Measurements from ENCODE around the gene TSHZ3.

GRCh38 chr19:30224431-30225267 lies 147.5 kb upstream of the ZNF536 start:
CAGE:
- cytosol, long polyA minus RNA: no peak
- cytosol, long polyA plus RNA: no peak
- long polyA plus RNA: no peak
- nucleus, long polyA minus RNA: no peak
- nucleus, long polyA plus RNA: no peak

DNA sequence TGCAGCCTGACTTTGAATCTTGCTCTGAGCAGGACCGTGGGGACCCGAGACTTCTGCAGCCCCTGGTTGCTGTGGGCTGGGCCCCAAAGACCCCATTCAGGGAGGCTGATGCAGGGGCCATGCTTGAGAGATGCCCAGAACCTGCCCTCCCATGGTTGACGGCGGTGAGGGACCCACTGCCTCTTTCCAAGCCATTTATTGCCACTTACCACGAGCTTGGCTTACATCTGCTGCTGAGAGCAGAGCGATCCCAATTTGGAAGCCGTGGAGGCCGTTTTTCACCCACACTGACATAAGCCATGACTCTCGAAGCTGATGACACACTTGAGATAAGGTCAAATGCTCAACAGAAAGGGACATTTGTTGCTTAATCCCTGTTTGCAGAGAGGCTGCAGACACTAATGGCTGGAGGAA lies 15.1 kb downstream of the ZNF536 start:
CAGE:
- cytosol, long polyA minus RNA: no peak
- cytosol, long polyA plus RNA: no peak
- long polyA plus RNA: no peak
- nucleus, long polyA minus RNA: no peak
- nucleus, long polyA plus RNA: no peak

GRCh38 chr19:30924706-30925066 lies 424.6 kb downstream of the TSHZ3 start:
CAGE:
- cytosol, long polyA minus RNA: no peak
- cytosol, long polyA plus RNA: no peak
- long polyA plus RNA: no peak
- nucleus, long polyA minus RNA: no peak
- nucleus, long polyA plus RNA: no peak

CAGE:
- cytosol, long polyA minus RNA: start-site peak on the minus strand at chr19:31349230-31349237, 5 reads
- cytosol, long polyA plus RNA: no peak
- long polyA plus RNA: start-site peak on the minus strand at chr19:31349219-31349722, 24 and 11 reads in 2 replicates
- nucleus, long polyA minus RNA: start-site peak on the minus strand at chr19:31349115-31349237, 7 reads; start-site peak on the minus strand at chr19:31349337-31349432, 5 reads
- nucleus, long polyA plus RNA: no peak
Measured at GRCh38 chr19:31349093-31349921, at the start of gene TSHZ3. Gene TSHZ3 (minus strand): TSS chr19:31349436.

DNA sequence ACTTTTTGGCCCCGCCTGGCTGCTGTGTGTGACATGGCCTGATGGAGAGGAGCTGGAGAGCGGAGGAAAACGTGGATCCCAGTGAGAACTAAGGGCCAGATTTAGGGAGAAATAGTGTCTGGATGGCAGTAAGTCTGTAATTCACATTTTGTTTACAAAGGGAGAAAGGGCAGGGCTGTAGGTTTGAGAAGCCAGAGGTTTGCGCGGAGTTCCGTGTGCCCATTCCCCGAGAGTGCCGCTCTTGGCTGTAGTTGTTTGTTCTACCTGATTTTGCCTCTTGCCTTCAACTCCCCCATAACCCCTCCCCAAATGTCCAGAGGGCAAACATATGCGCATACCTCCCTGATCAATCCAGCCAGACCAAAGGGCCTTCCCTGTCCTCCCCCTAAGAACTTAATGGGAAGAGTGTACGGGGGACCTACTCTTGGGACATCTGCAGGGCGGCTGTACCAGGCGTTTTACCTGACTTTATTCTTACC lies 3.3 kb upstream of the TSHZ3 start:
CAGE:
- cytosol, long polyA minus RNA: no peak
- cytosol, long polyA plus RNA: no peak
- long polyA plus RNA: no peak
- nucleus, long polyA minus RNA: no peak
- nucleus, long polyA plus RNA: no peak

GRCh38 chr19:31968771-31969412 lies 376.5 kb upstream of the ZNF507 start:
CAGE:
- cytosol, long polyA minus RNA: no peak
- cytosol, long polyA plus RNA: no peak
- long polyA plus RNA: no peak
- nucleus, long polyA minus RNA: no peak
- nucleus, long polyA plus RNA: no peak

GRCh38 chr19:32318800-32319383 lies 26.5 kb upstream of the ZNF507 start:
CAGE:
- cytosol, long polyA minus RNA: no peak
- cytosol, long polyA plus RNA: no peak
- long polyA plus RNA: no peak
- nucleus, long polyA minus RNA: no peak
- nucleus, long polyA plus RNA: no peak

GRCh38 chr19:32382647-32383765 lies 22.6 kb upstream of the DPY19L3 start:
CAGE:
- cytosol, long polyA minus RNA: no peak
- cytosol, long polyA plus RNA: no peak
- long polyA plus RNA: no peak
- nucleus, long polyA minus RNA: no peak
- nucleus, long polyA plus RNA: no peak

DNA sequence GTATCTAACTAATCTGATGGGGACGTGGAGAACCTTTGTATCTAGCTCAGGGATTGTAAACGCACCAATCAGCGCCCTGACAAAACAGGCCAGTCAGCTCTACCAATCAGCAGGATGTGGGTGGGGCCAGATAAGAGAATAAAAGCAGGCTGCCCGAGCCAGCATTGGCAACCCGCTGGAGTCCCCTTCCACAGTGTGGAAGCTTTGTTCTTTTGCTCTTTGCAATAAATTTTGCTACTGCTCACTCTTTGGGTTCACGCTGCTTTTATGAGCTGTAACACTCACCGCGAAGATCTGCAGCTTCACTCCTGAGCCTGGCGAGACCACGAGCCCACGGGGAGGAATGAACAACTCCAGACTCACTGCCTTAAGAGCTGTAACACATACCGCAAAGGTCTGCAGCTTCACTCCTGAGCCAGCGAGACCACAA lies 8.4 kb upstream of the PDCD5 start:
CAGE:
- cytosol, long polyA minus RNA: no peak
- cytosol, long polyA plus RNA: no peak
- long polyA plus RNA: no peak
- nucleus, long polyA minus RNA: no peak
- nucleus, long polyA plus RNA: no peak

GRCh38 chr19:32649904-32650157 lies 25.1 kb downstream of the ANKRD27 start:
CAGE:
- cytosol, long polyA minus RNA: no peak
- cytosol, long polyA plus RNA: no peak
- long polyA plus RNA: no peak
- nucleus, long polyA minus RNA: no peak
- nucleus, long polyA plus RNA: no peak

DNA sequence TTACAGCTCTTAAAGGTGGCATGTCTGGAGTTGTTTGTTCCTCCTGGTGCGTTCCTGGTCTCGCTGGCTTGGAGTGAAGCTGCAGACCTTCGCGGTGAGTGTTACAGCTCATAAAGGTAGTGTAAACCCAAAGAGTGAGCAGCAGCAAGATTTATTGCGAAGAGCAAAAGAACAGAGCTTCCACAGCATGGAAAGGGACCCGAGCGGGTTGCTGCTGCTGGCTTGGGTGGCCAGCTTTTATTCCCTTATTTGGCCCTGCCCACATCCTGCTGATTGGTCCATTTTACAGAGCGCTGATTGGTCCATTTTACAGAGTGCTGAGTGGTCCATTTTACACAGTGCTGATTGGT lies 8.3 kb downstream of the NUDT19 start:
CAGE:
- cytosol, long polyA minus RNA: no peak
- cytosol, long polyA plus RNA: no peak
- long polyA plus RNA: no peak
- nucleus, long polyA minus RNA: no peak
- nucleus, long polyA plus RNA: no peak

CAGE:
- cytosol, long polyA minus RNA: no peak
- cytosol, long polyA plus RNA: no peak
- long polyA plus RNA: no peak
- nucleus, long polyA minus RNA: no peak
- nucleus, long polyA plus RNA: no peak
Measured at GRCh38 chr19:32787284-32787952, 67.9 kb downstream of the TDRD12 start.

CAGE:
- cytosol, long polyA minus RNA: no peak
- cytosol, long polyA plus RNA: no peak
- long polyA plus RNA: no peak
- nucleus, long polyA minus RNA: no peak
- nucleus, long polyA plus RNA: no peak
Measured at GRCh38 chr19:33039055-33039206, 25.8 kb downstream of the RHPN2 start.

DNA sequence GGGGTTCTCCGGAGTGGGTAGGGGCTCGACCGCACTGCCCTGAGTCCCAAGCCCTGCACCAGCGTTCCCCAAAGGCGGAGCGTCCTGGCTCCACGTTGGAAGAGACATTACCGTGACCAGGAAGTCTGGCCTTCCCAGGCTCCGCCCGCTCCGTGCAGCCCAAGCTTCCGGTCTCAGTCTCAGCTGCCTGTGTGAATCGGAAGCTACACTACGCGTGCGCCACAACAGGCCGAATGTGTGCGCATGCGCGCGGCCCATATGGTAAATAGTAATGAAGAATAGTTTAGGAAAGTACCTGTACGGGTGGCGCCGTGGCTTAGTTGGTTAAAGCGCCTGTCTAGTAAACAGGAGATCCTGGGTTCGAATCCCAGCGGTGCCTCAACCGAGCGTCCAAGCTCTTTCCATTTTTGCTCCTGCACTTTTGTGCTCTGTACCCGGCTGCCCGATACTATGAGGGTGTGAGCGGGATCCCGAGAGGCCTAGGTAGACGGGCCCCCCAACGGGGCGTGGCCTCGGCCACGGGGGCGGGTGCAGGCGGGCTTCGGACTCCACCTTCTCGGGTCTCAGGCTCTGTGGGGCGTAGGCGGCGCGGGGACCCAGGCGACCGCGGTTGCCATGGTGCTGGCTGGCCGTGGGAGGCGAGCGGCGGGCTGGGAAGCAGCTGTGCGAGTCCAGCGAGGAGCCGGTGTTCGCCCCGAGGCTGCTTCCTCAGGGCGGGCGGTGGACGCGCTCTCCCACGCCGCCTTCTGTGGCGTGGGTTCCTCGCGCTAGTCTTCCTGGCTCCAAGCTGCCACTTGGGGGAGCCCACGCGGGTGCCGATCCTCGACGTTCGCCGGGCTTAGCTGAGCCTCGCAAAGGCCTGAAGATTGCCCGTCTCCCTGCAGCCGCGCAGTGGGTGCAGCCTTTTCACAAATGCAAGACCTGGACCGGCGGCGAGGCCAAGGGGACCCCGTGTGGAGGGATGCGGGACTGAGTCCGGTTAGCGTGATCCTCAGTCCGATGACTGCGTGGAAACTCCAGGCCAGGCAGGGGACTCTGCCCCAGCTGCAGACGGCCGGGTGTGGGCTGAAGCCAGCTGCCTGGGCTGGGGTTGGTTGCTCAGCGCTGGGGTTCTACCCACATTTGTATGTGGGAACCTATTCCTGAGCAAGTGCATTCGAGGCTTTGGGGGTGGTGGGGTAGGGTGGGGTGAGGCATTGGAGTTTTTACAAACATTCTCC lies 17.0 kb upstream of the LRP3 start:
CAGE:
- cytosol, long polyA minus RNA: no peak
- cytosol, long polyA plus RNA: no peak
- long polyA plus RNA: no peak
- nucleus, long polyA minus RNA: start-site peak on the minus strand centred at position 125 of the sequence, 43 bp wide, 14 reads
- nucleus, long polyA plus RNA: no peak

DNA sequence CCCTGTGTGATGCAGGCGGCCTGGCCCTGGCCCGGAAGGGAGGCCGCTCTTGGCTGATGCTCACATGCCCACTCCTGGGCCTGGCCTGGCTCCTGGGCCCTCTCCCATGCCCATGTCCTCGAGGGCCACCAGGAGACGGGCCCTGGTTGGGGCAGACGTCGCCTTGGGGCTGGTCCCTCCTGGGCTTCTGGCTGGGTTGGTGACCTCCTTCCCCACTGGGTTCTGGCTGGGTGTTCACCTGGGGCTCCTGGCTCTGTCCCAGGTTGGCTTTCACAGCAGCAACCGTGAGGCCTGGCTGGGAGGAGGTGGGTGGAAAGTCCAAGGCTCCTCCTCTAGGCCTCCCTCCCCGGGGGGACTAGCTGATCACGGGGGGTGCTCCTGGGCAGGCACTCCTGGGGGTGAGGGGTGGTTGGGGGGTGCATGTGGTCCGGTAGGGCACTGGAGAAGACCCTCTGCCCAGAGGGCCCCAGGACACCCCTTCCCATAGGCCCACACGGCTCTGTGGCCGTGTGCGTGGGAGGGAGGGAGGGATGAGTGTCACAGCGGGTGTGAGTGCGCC lies 15.5 kb upstream of the SLC7A10 start:
CAGE:
- cytosol, long polyA minus RNA: no peak
- cytosol, long polyA plus RNA: no peak
- long polyA plus RNA: no peak
- nucleus, long polyA minus RNA: no peak
- nucleus, long polyA plus RNA: no peak

DNA sequence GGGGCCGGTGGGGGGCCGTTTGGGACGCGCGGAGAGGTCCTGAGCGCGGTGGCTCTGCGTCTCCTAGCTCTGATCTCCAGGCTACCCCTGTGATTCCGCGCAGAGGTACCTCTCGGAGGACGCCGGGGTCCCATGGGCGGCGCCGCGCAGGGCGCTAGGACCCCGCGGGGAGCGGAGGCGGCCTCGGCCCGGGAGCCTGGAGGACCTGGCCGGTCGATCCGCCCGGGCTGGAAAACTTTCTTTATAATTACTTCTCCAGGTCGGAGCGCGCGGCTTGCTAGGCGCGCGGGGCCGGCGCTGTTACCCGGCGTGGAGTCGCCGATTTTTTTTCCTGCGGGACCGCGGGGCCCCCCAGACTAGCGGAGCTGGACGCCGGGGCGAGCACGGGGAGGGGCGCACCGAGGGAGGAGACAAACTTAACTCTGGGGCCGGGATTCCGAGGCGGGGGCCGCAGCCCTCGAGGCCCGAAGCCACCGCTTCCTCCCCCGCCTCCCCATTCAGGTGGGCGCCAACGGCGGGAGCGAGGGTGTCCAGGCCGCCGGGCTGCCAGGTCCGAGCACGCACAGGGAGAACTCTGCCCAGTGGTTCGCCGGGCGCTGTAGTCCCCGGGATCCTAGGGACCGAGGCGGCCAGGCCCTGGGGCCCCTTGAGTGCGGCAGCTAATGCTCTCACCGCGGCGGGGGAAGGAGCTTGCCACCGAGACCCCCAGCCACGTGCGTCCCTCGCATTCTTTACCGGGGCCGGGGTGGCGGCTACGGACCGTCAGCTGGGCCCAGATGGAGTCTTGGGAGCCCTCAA lies 889 bp upstream of the CEBPA start:
CAGE:
- cytosol, long polyA minus RNA: no peak
- cytosol, long polyA plus RNA: no peak
- long polyA plus RNA: no peak
- nucleus, long polyA minus RNA: no peak
- nucleus, long polyA plus RNA: no peak

DNA sequence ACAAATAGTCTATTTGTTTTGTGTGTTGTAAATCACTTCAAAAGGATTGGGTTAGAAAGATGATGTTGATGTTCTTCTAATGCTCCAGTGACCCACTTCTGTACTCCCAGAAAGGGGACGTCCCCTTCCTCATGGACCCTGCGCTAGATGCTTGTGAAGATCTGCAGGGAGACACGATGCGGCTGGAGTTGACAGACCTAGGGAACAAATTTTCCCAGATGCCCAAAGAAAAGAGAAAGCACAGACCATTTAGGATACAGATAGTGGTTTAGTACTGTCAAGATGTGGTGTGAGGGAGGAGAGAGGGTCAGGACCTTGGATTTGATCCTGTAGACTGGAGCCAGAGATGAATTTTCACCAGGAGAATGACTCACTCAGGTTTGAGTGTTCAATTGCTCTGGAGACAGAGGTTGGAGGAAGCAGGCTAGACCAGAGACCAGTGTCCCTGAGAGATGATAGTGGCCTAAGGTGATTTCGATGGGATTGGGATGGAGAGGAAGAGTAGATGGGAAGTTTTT lies 2.1 kb downstream of the CEBPG start:
CAGE:
- cytosol, long polyA minus RNA: no peak
- cytosol, long polyA plus RNA: no peak
- long polyA plus RNA: no peak
- nucleus, long polyA minus RNA: no peak
- nucleus, long polyA plus RNA: no peak

CAGE:
- cytosol, long polyA minus RNA: no peak
- cytosol, long polyA plus RNA: no peak
- long polyA plus RNA: no peak
- nucleus, long polyA minus RNA: no peak
- nucleus, long polyA plus RNA: no peak
Measured at GRCh38 chr19:33422288-33422894, 48.9 kb downstream of the CEBPG start.

DNA sequence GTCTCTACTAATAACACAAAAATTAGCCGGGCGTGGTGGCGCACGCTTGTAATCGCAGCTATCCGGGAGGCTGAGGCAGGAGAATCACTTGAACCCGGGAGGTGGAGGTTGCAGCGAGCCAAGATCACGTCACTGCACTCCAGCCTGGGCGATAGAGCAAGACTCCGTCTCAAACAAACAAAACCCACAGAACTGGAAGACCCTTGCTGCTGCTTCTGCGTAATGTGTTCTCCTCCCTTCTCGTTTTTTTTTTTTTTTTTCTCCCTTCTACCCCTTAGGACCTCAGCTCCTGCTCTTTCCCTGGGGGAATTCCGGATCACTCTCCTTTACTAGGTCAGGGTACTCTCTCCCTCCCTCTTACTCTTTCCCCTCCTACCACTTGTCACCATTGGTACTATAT lies 609 bp upstream of the GARRE1 start:
CAGE:
- cytosol, long polyA minus RNA: no peak
- cytosol, long polyA plus RNA: no peak
- long polyA plus RNA: no peak
- nucleus, long polyA minus RNA: no peak
- nucleus, long polyA plus RNA: no peak

GRCh38 chr19:34269682-34270710 lies 15.6 kb downstream of the GARRE1 start:
CAGE:
- cytosol, long polyA minus RNA: no peak
- cytosol, long polyA plus RNA: no peak
- long polyA plus RNA: no peak
- nucleus, long polyA minus RNA: no peak
- nucleus, long polyA plus RNA: no peak

All from keratinocyte (primary cell).